ENCODE results near the genes ZNF273, TMEM248 and TYW1.

DNA sequence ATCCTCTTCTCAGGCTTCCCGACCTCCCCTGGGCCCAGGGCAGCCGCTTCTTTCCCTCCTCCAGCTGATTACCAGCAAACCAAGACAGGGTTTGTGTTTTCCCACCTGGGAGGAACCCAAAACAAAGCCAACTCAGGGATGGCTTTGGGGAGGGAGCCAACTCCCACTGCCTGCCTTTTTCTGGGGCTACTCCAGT lies 116.4 kb upstream of the VOPP1 start:
- PRO-cap, result no peak
- RRBS, 2 experiments, result no CpG with 5 or more reads among the region's 2 CpGs

GRCh38 chr7:55999999-56000613 lies 35.7 kb downstream of the NIPSNAP2 start:
- PRO-cap, result no peak
- RRBS, 2 experiments, result no CpG with 5 or more reads among the region's 6 CpGs

GRCh38 chr7:56057818-56058226 lies 6.3 kb downstream of the CCT6A start:
- PRO-cap, result no peak
- RRBS, 2 experiments, result no CpG with 5 or more reads among the region's 9 CpGs

DNA sequence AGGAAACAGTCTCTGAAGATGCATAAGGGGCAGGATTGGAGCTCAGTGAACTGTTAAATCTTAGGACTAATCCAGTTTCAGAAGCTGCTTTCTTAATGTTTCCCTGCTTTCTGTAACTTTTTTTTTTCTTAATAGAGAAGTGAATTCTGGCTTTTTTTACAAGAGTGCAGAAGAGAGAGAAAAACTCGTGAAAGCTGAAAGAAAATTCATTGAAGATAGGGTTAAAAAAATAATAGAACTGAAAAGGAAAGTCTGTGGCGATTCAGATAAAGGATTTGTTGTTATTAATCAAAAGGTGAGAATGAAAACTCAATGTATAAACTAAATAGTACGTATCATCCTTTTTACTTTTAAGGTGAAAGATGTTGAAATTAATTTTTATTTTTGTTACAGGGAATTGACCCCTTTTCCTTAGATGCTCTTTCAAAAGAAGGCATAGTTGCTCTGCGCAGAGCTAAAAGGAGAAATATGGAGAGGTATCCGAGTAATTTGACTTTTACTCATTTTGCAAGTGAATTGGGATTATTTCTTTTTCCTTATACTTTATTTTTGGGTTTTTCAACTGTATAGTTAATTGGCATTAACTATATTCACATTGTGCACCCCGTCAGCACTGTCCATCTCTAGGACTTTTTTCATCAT lies 5.7 kb upstream of the SUMF2 start:
- PRO-cap, result no peak
- RRBS, 2 experiments, result no CpG with 5 or more reads among the region's 6 CpGs

DNA sequence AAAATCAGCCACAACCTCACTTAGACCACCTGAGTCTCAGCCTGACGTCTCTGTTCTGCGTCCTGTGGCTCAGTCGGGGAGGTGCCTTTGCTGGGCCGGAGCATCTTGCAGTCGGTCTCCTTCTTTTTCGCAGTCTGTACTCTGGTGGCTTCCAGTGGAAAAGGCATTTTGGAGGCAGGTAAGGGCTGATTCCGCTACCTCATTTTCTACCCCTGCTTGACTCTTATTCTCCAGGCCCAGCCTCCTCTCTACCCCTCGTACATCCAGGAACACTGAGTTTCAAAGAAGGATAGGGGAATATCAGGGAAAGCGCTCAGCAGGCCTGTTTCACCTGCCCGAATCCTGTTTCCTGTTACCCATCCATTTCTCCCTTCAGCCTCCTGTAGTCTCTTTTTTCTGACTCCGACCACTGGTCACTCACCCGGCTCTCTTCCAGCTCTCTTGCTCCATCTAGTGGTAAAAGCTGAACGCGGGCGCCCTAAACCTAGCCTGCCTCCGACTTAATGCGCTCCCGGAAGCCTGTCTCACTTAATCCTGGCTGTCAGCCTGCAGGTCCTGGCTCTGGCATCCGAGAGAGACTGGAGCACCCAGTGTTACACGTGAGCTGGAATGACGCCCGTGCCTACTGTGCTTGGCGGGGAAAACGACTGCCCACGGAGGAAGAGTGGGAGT lies 10.1 kb downstream of the SUMF2 start:
- PRO-cap, result no peak
- RRBS, 2 experiments, result 4 to 9% methylated on average over 4 of the region's 25 CpGs

GRCh38 chr7:57343783-57344416 lies 106.1 kb upstream of the ZNF716 start:
- PRO-cap, result no peak
- RRBS, 2 experiments, result no CpG with 5 or more reads among the region's 12 CpGs

GRCh38 chr7:57783627-57783925 lies 333.6 kb downstream of the ZNF716 start:
- PRO-cap, result no peak
- RRBS, 2 experiments, result no CpG with 5 or more reads among the region's 4 CpGs

DNA sequence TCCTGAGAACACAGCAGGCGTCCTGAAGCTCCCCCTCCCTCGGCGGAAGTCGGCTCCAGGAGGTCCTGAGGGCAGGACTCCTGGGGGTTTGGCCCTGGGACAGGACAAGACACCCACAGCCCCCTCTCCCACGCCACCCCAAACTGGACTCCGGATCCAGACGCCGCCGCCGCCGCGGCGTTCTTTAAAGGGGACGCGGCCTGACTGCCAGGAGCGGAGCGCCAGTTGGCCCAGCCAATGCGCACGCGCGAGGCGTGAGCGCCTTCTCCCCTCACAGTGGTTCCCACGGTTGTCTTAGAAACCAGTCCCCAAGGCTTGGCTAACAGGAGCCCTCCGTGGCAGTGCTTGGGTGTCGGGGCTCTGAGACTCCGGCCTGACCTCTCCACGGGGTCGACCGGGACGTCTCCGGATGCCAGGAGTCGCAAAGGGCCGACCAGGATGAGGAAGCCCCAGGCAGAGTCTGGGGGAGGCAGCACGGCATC lies 371.8 kb downstream of the ZNF716 start:
- PRO-cap, result no peak
- RRBS, 2 experiments, result no CpG with 5 or more reads among the region's 35 CpGs

GRCh38 chr7:64569046-64569936 lies 6.4 kb upstream of the ZNF680 start:
- PRO-cap, result no peak
- RRBS, 2 experiments, result 0% methylated on average over 5 of the region's 56 CpGs

GRCh38 chr7:64569985-64570474 lies 7.2 kb upstream of the ZNF680 start:
- PRO-cap, result no peak
- RRBS, 2 experiments, result no CpG with 5 or more reads among the region's 42 CpGs

DNA sequence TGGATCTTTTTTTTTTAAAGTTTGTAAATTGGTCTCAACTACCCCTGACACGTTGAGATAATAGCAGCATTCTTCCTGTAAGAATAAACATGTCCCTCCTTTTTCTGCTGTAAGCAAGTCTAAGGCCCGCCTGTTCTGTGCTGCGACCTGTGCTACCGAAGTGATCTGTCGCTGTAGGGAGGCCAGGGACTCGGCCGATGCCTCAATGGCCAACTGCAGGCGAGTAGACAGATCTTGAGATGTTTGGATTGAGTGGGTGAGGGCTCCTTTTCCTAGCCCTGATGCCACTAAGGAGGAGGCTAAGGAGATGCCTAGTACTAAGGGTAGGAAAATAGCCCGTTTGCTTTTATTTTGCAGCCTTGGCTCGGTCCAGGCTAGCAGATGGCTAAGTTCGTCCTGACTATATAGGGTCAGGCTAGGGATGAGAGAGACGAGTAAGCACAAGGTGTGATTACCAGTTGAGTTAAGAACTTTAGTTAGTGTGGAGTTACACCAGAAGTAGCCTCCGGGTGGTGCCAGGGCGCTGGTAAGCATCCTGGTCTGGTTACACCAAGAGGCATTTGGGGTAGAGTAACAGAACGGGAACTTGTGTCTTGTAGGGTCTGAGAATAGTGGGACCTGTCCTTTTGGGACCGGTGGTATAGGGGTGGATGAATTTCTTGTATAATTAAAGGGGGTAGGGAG lies 41.5 kb downstream of the ZNF138 start:
- PRO-cap, result no peak
- RRBS, 2 experiments, result 90% methylated on average over 2 of the region's 16 CpGs; no CpG with 5 or more reads in 1 of the 2 experiments

- PRO-cap, result bidirectional peak, plus-strand start at chr7:64903273, minus-strand start at chr7:64903309
- RRBS, 2 experiments, result 3% methylated on average over 4 to 6 of the region's 37 CpGs
Measured at GRCh38 chr7:64902925-64903955, at the start of gene ZNF273. TSS of gene ZNF273 (plus strand) at chr7:64903273.

- PRO-cap, result bidirectional peak, plus-strand start at chr7:66115353, minus-strand start at chr7:66115185; unidirectional peak, minus-strand start at chr7:66115443
- RRBS, 2 experiments, result 1 to 2% methylated on average over 6 to 17 of the region's 44 CpGs
Measured at GRCh38 chr7:66114983-66115768, 529 bp downstream of the CRCP start.

GRCh38 chr7:66356392-66356839 lies 151.3 kb downstream of the TPST1 start:
- PRO-cap, result no peak
- RRBS, 2 experiments, result no CpG with 5 or more reads among the region's 5 CpGs

GRCh38 chr7:66741781-66742050 lies 1.2 kb downstream of the RABGEF1 start:
- PRO-cap, result no peak
- RRBS, 2 experiments, result no CpG with 5 or more reads among the region's 15 CpGs

GRCh38 chr7:66761488-66762214 lies 21.1 kb downstream of the RABGEF1 start:
- PRO-cap, result no peak
- RRBS, 2 experiments, result no CpG with 5 or more reads among the region's 10 CpGs

DNA sequence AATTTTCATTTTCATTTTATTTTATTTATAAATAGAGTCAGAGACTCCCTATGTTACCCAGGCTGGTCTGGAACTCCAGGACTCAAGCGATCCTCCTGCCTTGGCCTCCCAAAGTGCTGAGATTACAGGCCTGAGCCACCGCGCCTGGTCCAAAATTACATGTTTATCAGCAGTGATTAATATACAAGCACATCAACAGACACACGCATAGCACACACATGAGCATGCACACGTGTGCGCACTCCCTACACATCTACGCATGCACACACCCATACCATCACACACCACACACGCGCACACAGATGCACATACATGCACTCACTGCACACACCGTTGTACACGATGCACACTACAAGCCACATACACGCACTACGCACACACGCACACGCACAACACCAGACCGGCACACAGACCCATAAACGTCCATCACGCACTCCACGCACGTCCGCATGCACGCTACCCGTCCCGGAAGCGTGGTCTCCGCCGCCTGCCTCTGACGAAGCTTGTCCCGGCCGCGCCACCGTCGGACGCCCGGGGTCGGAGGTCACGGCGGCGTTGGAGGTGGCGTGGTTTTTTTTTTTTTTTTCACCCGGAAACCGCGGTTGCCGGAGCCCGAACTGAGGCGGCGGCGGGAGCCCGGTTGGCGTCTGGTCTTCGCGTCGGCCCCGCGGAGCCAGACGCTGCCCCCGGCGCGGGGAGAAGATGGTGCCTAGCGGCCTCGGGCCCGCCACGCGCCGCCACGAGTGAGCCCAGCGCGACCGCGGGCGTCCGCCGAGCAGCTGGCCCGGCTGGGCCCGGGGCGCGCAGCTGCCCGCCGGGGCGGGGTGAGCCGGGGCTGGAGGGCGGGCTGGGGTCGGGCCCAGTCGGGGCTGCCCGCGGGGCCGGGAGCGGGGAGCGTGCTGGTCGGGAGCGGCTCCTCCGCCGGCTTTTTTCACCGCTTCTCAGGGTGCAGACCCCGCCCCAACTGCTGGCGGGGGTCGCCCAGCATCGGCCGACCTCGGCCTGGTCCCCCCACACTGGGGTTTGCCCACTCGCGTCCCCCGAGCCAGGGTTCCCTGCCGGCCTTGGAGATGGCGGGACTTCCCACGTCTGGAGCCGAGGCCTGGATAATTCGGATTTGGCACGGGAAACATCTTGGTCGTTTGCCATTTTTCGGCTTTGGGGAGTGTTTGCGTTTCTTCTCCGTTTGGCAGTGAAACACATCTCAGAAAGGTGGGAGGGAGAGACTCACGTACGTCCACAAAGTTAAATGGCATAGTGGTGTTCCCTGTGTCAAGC lies at the start of gene TMEM248:
TSS of gene TMEM248 (plus strand) at position 588 of the 1,278 bp plus-strand sequence.
- PRO-cap, result bidirectional peak, plus-strand start at position 676 of the sequence, minus-strand start at position 495 of the sequence
- RRBS, 2 experiments, result 1 to 3% methylated on average over 43 to 55 of the region's 115 CpGs

- PRO-cap, result bidirectional peak, plus-strand start at chr7:66996833, minus-strand start at chr7:66996582
- RRBS, 2 experiments, result 2 to 3% methylated on average over 3 of the region's 38 CpGs
Measured at GRCh38 chr7:66996686-66997432, at the start of gene TYW1. TSS of gene TYW1 (plus strand) at chr7:66996833.

DNA sequence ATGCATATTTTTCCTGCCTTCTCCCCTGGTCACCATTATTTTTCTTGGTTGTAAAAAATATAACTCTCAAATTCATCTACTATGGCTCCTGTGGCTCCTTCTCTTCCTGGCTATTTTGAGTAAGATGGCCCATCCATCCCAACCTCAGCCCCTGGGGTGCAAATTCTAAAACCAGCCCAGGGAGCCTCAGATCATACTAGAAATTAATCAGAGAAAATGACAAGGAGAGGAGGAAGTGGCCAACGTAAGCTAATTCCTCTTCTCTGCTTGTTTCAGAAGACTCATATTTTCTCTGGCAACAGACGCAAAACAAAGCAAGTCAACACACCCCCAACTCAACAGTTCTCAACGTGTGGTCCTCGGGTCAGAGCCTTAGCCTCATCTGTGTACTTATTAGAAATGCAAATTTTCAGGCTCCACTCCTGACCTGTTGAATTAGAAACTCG lies 414.0 kb upstream of the AUTS2 start:
- PRO-cap, result no peak
- RRBS, 2 experiments, result no CpG with 5 or more reads among the region's 5 CpGs

DNA sequence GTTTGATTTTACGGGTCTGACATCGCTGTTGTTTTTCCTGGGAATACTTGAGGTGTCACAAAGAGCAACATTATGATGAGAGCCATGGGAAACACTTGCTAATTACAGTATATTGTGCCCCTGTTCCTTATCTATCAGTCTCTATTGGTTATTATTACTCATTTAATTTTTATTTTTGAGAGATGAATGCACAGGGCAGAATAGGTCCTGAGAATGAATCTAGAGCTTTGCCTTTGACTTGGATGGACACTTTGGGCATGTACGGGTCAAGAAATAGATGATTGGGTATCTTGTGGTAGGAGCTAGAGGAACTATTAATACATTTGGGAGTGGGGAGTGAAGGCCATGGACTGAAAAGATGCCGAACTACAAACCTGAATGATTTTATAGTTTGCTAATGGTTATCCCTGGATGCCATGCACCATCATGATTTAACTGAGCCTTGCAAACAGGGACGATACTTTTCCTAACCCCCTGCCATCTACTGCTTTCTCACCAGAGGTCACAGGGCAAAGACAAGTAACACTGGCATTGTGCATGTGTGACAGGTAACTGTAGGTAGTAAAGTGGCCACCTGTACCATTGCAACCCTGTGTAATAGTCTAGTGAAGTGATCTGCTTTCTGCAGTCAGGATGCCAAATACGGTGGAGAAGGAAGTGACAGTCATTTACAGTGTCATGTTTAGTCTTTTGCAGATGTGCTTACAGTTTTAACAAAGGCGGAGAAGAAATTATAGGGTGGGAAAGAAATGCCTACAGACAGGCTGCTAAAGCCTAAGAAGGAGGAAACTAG lies 157.5 kb downstream of the AUTS2 start:
- PRO-cap, result no peak
- RRBS, 2 experiments, result no CpG with 5 or more reads among the region's 7 CpGs